ENCODE data around the gene TMEM9B.

- RAMPAGE, long total RNA, result no peak
- RRBS, 2 experiments, result no CpG with 5 or more reads among the region's 31 CpGs
CAGE:
- cytosol, long polyA minus RNA, result no peak
- cytosol, long polyA plus RNA, result no peak
- long polyA plus RNA, result no peak
- nucleolus, long total RNA, result no peak
- nucleus, long polyA plus RNA, result no peak
- nucleus, long total RNA, result no peak
Observed at GRCh38 chr11:7860671-7861631, 30.3 kb upstream of the OR5P3 start.

DNA sequence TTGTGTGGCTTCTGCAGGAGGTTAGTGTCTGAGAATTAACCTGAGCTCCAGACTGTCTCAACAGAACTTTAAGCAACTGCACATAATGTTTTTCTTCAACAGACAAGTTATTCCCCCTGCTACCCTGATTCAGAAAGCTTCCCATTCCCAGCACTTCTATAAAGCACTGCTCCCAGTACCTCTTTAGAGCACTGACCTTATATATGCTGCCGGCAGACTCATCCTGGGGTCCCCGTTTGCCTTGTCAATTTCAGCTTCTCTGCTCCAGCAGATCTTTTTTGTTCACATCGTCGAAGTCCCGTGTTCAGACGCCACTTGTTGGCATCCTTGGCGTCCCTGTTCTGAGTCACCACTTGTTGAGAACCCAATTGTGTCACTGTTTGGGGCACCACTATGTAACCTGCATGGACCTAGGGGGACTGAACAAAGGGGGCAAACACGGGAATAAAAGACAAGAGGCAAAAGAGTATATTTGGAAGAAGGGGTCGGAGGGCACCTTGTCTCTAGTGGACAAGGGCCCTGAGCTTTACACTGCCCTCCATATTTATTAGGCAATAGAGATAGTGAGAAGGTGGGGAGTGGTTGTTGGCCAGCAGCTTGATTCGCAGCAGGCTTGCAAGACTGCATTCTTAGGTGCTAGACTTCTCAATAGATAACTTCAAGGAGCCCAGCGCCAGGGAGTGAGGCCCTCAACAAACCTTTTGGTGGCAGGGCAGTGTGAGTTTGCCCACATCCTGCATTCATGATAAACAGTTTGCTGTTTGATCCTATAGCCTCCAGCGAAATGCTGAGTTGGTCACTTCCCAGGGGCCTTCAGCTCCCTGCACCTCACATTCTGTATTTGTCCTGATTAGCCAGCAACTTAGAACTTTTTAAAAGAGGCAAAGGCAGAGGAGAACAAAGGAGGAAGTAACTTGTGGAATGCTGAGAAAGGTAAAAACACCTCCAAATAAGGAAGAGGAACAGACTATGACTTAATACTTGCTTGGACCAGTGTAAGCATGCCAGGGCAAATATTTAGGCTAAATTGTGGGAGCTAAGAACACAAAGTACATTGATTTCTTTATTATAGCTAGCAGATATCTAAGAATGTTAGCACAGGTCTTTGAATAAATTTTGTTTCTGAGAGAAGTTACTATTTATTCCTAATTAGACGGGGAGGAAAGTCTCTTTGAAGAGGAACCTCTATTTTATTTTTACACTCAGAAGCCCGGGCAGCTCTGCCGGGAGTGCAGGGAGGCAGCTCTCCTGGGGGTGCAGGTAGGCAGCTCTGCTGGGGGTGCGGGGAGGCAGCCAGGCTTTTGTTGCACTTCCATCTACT lies 25.2 kb downstream of the OR10A6 start:
- RAMPAGE, long total RNA, result no peak
- RRBS, 2 experiments, result no CpG with 5 or more reads among the region's 16 CpGs
CAGE:
- cytosol, long polyA minus RNA, result no peak
- cytosol, long polyA plus RNA, result no peak
- long polyA plus RNA, result no peak
- nucleolus, long total RNA, result no peak
- nucleus, long polyA plus RNA, result no peak
- nucleus, long total RNA, result no peak

- RAMPAGE, long total RNA, result no peak
- RRBS, 2 experiments, result no CpG with 5 or more reads among the region's 7 CpGs
CAGE:
- cytosol, long polyA minus RNA, result no peak
- cytosol, long polyA plus RNA, result no peak
- long polyA plus RNA, result no peak
- nucleolus, long total RNA, result no peak
- nucleus, long polyA plus RNA, result no peak
- nucleus, long total RNA, result no peak
Observed at GRCh38 chr11:7963368-7963778, 1.9 kb downstream of the NLRP10 start.

- RAMPAGE, long total RNA, result no peak
- RRBS, 2 experiments, result no CpG with 5 or more reads among the region's 16 CpGs
CAGE:
- cytosol, long polyA minus RNA, result no peak
- cytosol, long polyA plus RNA, result no peak
- long polyA plus RNA, result no peak
- nucleolus, long total RNA, result no peak
- nucleus, long polyA plus RNA, result no peak
- nucleus, long total RNA, result no peak
Observed at GRCh38 chr11:8082217-8083069, 1.4 kb downstream of the TUB start.

GRCh38 chr11:8223997-8224542 lies 39.6 kb downstream of the LMO1 start:
- RAMPAGE, long total RNA, result no peak
- RRBS, 2 experiments, result 16 to 61% methylated on average over 1 of the region's 10 CpGs
CAGE:
- cytosol, long polyA minus RNA, result no peak
- cytosol, long polyA plus RNA, result no peak
- long polyA plus RNA, result no peak
- nucleolus, long total RNA, result no peak
- nucleus, long polyA plus RNA, result no peak
- nucleus, long total RNA, result no peak

GRCh38 chr11:8233973-8234365 lies 29.7 kb downstream of the LMO1 start:
- RAMPAGE, long total RNA, result no peak
- RRBS, 2 experiments, result no CpG with 5 or more reads among the region's 9 CpGs
CAGE:
- cytosol, long polyA minus RNA, result no peak
- cytosol, long polyA plus RNA, result no peak
- long polyA plus RNA, result no peak
- nucleolus, long total RNA, result no peak
- nucleus, long polyA plus RNA, result no peak
- nucleus, long total RNA, result no peak

DNA sequence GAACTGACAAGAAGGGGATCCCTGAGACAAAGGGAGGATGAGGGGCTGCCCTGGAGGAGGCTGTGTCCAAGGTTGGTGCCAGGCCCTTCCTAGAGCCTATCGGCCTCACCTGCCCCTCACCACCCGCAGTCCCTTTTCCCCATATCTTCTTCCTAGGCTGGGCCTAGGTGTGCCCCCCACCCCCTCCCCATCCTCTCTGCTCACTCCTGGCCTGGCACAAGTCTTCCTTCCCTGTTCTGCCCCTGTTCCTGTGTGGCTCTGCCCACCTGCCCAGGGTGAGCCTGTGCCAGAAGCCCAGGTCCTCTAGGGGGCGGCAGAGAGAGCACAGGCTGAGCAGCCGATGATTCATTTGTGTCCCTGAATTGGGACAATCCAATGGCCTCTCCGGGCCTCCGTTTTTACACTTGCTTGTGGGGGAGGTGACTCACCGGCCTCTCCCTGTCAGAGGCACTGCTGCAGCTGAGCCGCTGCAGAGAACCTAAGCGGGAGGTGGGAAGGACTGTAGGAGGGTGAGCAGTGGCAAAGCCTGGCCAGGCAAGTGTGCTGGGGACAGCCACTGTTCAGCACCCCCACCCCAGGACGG lies 65.1 kb upstream of the LMO1 start:
- RAMPAGE, long total RNA, result no peak
- RRBS, 2 experiments, result 0% methylated on average over 2 of the region's 10 CpGs; no CpG with 5 or more reads in 1 of the 2 experiments
CAGE:
- cytosol, long polyA minus RNA, result no peak
- cytosol, long polyA plus RNA, result no peak
- long polyA plus RNA, result no peak
- nucleolus, long total RNA, result no peak
- nucleus, long polyA plus RNA, result no peak
- nucleus, long total RNA, result no peak

GRCh38 chr11:8640535-8641344 lies 41.7 kb downstream of the TRIM66 start:
- RAMPAGE, long total RNA, result no peak
- RRBS, 2 experiments, result no CpG with 5 or more reads among the region's 5 CpGs
CAGE:
- cytosol, long polyA minus RNA, result no peak
- cytosol, long polyA plus RNA, result no peak
- long polyA plus RNA, result no peak
- nucleolus, long total RNA, result no peak
- nucleus, long polyA plus RNA, result no peak
- nucleus, long total RNA, result no peak

GRCh38 chr11:8732400-8732608 lies 49.7 kb downstream of the RPL27A start:
- RAMPAGE, long total RNA, result no peak
- RRBS, 2 experiments, result no CpG with 5 or more reads among the region's 1 CpG
CAGE:
- cytosol, long polyA minus RNA, result no peak
- cytosol, long polyA plus RNA, result no peak
- long polyA plus RNA, result no peak
- nucleolus, long total RNA, result no peak
- nucleus, long polyA plus RNA, result no peak
- nucleus, long total RNA, result no peak

- RAMPAGE, long total RNA, result no peak
- RRBS, 2 experiments, result no CpG with 5 or more reads among the region's 4 CpGs
CAGE:
- cytosol, long polyA minus RNA, result no peak
- cytosol, long polyA plus RNA, result no peak
- long polyA plus RNA, result no peak
- nucleolus, long total RNA, result no peak
- nucleus, long polyA plus RNA, result no peak
- nucleus, long total RNA, result no peak
Observed at GRCh38 chr11:8733670-8734318, 51.2 kb downstream of the RPL27A start.

DNA sequence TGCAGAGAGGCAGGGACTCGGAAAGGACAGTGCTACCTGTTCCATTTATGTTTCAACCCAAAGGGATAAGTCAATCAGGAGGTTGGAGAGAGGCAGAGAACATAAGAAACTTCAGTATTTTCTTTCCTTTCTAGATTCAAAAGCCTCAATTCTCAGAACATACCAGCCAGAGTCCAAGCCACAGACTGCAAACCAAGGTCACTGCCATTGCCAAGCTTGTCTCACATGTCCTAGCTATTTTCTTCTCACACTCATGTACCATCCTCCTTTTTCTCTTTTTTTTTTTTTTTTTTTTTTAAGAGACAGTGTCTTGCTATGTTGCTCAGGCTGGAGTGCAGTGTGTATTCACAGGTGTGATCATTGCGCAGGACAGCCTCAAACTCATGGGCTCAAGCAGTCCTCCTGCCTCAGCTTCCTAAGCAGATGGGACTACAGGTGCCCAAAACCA lies 11.2 kb downstream of the DENND2B start:
- RAMPAGE, long total RNA, result no peak
- RRBS, 2 experiments, result no CpG with 5 or more reads among the region's 2 CpGs
CAGE:
- cytosol, long polyA minus RNA, result no peak
- cytosol, long polyA plus RNA, result no peak
- long polyA plus RNA, result no peak
- nucleolus, long total RNA, result no peak
- nucleus, long polyA plus RNA, result no peak
- nucleus, long total RNA, result no peak

DNA sequence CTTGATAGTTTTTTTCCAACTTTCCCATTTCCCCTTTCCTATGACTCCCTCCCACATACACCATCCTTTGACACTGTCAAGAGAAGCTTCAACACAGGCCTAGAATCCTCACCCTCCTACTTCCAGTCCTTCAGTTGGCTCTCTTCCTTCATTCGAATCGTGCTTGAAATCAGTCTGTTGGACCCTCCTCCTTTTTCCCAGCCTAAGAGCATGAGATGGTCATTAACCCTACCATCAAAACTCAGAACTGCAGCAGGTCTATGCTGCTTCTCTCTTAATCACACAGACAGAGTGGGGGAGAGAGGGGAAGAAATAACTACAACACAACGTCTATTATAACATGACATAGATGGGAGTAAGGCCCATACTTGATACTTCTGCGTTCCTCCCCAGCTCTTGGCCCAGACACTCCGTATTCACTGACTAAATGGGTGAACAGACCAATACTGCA lies 5.0 kb downstream of the DENND2B start:
- RAMPAGE, long total RNA, result no peak
- RRBS, 2 experiments, result no CpG with 5 or more reads among the region's 5 CpGs
CAGE:
- cytosol, long polyA minus RNA, result no peak
- cytosol, long polyA plus RNA, result no peak
- long polyA plus RNA, result no peak
- nucleolus, long total RNA, result no peak
- nucleus, long polyA plus RNA, result no peak
- nucleus, long total RNA, result no peak

DNA sequence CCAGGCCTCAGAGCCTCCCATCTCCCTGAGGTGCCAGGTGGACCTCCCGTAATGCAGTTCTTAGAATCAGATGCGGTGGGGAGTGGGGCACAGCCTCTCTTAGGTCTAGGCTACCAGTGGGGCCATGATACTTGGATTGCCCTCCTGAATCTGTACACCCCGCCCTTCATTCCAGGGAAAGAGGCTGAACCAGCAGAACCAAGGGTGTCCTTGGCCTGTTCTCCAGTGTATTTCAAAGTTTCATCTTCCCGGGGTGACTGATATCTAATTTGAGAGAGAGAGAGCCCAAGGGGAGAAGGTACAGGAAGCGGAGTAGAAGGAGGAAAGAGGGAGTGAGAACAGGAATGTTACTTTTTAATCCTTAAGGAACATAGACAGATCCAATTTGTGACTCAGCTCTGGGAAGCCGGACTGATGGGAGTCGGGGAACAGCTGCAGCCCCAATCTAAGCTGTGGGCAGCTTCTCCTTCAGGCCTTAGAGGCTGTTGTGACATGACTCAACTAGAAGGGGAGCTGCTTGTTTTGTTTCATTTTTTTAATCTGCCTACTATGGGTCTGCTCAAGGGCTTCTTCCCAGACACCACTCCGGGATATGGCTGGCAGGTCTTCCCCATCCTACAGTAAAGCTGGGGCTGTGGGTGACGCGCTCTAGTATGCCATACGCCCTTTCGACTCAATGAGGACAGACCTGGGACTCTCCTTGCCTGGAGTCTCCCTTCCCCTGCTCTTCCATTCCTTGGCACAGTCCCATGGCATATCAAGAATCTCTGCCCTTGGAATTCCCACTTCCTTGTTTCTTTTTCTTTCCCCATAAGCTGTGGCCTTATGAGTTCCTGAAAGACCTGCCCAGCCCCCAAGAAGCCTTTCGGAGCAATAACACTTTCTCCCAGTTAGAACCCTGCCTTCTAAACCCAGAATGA lies 2.9 kb downstream of the DENND2B start:
- RAMPAGE, long total RNA, result no peak
- RRBS, 2 experiments, result no CpG with 5 or more reads among the region's 13 CpGs
CAGE:
- cytosol, long polyA minus RNA, result no peak
- cytosol, long polyA plus RNA, result no peak
- long polyA plus RNA, result no peak
- nucleolus, long total RNA, result no peak
- nucleus, long polyA plus RNA, result no peak
- nucleus, long total RNA, result no peak

DNA sequence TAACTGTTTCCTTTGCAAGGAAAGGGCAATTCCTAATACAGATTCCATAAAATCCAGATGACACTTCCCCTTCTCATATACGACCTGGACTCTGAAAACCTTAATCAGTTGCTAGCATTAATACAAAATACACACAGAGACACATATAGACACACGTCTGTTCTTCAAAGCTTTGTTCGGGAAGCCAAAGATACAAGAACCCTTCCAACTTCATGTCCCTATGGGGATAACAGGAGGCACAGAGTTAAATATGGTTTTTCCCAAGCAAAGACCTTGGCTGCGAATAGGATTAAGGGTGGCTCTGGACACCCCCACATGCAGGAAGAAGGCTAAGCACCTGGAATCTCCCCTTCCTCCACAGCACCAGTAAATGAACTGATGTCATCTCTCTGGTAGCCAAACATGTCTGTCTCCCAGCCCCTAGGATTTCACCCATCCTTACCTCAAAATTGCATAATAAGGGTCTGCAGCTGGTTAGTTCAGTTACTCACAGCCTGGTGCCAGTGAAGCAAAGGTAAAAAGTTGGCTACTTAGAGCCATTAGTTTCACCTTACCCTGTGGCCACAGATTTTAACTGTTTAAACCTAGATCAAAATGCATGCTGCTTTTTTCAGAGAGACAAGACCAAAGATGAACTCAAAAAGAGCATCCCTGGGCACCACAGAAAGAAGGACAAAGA lies 23.1 kb upstream of the DENND2B start:
- RAMPAGE, long total RNA, result no peak
- RRBS, 2 experiments, result no CpG with 5 or more reads among the region's 4 CpGs
CAGE:
- cytosol, long polyA minus RNA, result no peak
- cytosol, long polyA plus RNA, result no peak
- long polyA plus RNA, result no peak
- nucleolus, long total RNA, result no peak
- nucleus, long polyA plus RNA, result no peak
- nucleus, long total RNA, result no peak

GRCh38 chr11:8963792-8965181 lies at the start of gene TMEM9B:
Gene TMEM9B, minus strand, starts transcription at chr11:8964442.
- RAMPAGE, long total RNA, result start-site peak on the minus strand at chr11:8964384-8964446, 249 and 379 reads in 2 replicates
- RRBS, 2 experiments, result 1 to 3% methylated on average over 47 of the region's 101 CpGs
CAGE:
- cytosol, long polyA minus RNA, result start-site peak on the minus strand at chr11:8964413-8964444, 64 reads; start-site peak on the minus strand at chr11:8964734-8964795, 27 reads
- cytosol, long polyA plus RNA, result start-site peak on the plus strand at chr11:8964239-8964553, 17 and 9 reads in 2 replicates; start-site peak on the minus strand at chr11:8964392-8964460, 1,031 and 1,120 reads in 2 replicates; start-site peak on the minus strand at chr11:8964716-8964782, 193 and 232 reads in 2 replicates; start-site peak on the plus strand at chr11:8964863-8965030, 17 and 7 reads in 2 replicates
- long polyA plus RNA, result start-site peak on the minus strand at chr11:8964380-8964443, 65 and 875 reads in 2 replicates; start-site peak on the minus strand at chr11:8964719-8964760, 122 and 192 reads in 2 replicates
- nucleolus, long total RNA, result no peak
- nucleus, long polyA plus RNA, result start-site peak on the minus strand at chr11:8964402-8964446, 229 and 326 reads in 2 replicates
- nucleus, long total RNA, result no peak

GRCh38 chr11:9062341-9062591 lies 29.1 kb downstream of the SCUBE2 start:
- RAMPAGE, long total RNA, result no peak
- RRBS, 2 experiments, result no CpG with 5 or more reads among the region's 6 CpGs
CAGE:
- cytosol, long polyA minus RNA, result no peak
- cytosol, long polyA plus RNA, result no peak
- long polyA plus RNA, result no peak
- nucleolus, long total RNA, result no peak
- nucleus, long polyA plus RNA, result no peak
- nucleus, long total RNA, result no peak

GRCh38 chr11:9137685-9138178 lies 46.3 kb upstream of the SCUBE2 start:
- RAMPAGE, long total RNA, result no peak
- RRBS, 2 experiments, result no CpG with 5 or more reads among the region's 8 CpGs
CAGE:
- cytosol, long polyA minus RNA, result no peak
- cytosol, long polyA plus RNA, result no peak
- long polyA plus RNA, result no peak
- nucleolus, long total RNA, result no peak
- nucleus, long polyA plus RNA, result no peak
- nucleus, long total RNA, result no peak

DNA sequence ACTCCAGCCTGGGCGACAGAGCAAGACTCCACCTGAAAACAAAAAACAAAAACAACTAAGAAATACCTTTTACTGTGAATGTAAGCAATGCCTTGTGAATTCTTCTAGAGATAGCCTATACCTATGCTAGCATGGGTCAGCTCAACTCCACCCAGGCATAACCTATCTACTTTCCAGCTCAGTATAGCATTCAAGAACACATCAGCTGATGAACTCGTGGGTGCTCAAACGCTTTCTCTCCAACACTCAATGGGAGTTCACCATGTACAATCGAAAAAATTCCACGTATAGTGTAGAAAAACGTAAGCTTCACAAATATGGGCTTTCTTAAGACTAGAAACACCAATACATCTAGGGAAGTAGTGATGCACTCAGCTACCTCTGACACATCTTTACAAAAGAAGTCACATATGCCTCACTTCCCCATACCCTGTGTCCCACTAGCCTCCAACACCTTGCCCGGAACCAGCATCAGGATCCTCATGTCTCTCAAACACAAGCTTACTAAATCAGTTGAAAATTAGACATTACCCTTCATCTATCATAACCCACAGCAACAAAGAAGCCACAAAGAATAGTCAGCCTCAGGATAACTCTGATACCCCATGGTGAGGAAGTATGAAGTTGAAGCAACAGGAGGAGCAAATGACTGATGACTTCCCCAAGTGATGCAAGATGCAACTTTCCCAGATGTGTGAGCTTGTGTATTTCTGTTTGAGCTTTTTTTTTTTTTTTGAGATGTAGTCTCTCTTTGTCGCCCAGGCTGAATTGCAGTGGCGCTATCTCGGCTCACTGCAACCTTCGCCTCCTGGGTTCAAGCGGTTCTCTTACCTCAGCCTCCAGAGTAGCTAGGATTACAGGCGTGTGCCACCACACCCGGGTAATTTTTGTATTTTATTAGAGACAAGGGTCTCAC lies 8.3 kb upstream of the DENND5A start:
- RAMPAGE, long total RNA, result no peak
- RRBS, 2 experiments, result no CpG with 5 or more reads among the region's 14 CpGs
CAGE:
- cytosol, long polyA minus RNA, result no peak
- cytosol, long polyA plus RNA, result no peak
- long polyA plus RNA, result no peak
- nucleolus, long total RNA, result no peak
- nucleus, long polyA plus RNA, result no peak
- nucleus, long total RNA, result no peak

DNA sequence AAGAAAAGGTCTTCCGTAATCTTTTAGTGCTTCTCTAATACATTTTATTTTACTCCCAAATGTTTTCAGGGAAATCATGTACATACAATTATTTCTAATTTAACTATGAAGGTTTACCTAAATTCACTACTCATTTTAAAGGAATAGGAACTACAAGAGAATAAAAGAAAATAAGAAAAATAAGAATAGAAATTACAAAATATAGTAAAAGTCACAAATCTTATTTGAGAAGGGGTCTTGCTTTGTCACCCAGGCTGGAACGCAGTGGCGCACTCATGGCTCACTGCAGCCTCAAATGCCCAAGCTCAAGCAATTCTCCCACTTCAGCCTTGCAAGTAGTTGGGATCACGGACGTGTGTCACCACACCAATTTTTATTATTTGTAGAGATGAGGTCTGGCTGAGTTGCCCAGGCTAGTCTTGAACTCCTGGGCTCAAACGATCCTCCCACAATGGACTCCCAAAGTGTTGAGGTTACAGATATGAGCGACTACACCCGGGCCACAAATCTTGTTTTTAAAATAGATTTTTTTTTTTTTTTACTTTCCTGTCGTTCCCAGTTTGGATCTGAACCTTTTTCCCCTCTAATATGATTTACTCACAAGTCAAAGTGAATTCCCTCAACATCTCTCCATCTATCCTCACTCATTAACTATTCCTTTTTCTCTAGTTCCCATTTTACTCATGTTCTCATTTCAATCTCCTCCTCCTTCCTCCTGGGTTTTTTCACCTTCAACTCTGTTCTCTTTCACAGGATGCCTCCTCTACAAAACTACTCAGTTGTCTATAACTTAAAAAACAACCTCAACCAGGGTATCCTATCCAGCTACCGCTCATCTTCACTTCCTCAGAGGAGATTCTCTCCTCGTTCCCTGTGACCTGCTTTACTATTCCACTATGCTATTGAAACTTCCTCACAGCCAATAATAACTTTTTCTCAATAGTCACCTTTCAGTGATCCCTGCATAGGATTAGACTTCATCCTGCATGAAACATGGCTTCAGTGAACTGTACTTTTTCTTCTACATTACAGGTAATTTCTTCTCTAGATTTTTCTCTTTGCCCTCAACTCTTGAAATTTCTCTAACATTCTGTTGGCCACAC lies 24.0 kb upstream of the DENND5A start:
- RAMPAGE, long total RNA, result no peak
- RRBS, 2 experiments, result no CpG with 5 or more reads among the region's 11 CpGs
CAGE:
- cytosol, long polyA minus RNA, result no peak
- cytosol, long polyA plus RNA, result no peak
- long polyA plus RNA, result no peak
- nucleolus, long total RNA, result no peak
- nucleus, long polyA plus RNA, result no peak
- nucleus, long total RNA, result no peak

DNA sequence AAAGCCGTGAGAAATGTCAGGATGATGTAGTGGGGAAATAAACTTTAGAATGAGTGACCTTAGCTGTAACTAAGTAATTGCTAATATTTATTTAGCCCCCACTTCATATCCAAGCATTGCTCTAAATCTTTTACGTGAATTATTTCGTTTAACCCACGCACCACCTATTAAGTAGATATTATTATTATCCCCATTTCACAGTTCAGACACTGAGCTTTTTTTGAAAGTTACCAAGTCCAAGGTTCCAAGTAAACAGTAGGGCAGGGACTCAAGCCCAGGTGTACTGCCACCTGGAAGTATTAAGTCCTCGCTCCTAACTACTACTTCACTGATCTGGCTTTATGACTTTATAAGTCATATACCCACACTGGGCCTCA lies 812 bp downstream of the TMEM41B start:
- RAMPAGE, long total RNA, result no peak
- RRBS, 2 experiments, result no CpG with 5 or more reads among the region's 5 CpGs
CAGE:
- cytosol, long polyA minus RNA, result no peak
- cytosol, long polyA plus RNA, result no peak
- long polyA plus RNA, result no peak
- nucleolus, long total RNA, result no peak
- nucleus, long polyA plus RNA, result no peak
- nucleus, long total RNA, result no peak